Measurements from ENCODE around the gene CTIF.

DNA sequence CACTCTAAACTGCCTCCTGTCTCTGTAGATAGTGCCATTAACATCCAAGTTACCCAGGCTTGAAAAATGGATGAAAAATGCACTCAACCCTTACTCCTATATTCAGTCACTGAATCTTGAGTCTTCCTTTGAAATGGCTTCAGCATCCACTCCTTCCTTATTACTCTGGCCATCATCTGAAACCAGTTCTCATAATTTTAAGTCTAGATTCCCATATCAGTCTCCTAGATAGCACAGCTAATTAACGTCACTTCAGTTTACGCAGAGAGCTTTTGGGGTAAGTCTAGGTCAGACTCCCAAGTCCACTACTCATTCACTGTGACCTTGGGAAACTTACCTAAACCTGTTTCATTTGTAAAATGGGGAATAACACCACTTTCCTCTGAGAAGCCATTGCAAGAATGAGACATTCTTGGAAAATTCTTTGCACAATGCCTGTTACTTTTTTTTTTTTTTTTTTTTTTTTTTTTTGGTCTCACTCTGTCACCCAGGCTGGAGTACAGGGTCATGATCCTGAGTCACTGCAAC is 49.1 kb upstream of the ST8SIA5 start:
- PRO-cap = no peak

- PRO-cap = no peak
Observed at GRCh38 chr18:47033379-47033760, 2.1 kb downstream of the ELOA2 start.

- PRO-cap = no peak
Observed at GRCh38 chr18:47101626-47102347, 48.5 kb downstream of the HDHD2 start.

GRCh38 chr18:47151959-47152372 is 1.7 kb upstream of the HDHD2 start:
- PRO-cap = no peak

DNA sequence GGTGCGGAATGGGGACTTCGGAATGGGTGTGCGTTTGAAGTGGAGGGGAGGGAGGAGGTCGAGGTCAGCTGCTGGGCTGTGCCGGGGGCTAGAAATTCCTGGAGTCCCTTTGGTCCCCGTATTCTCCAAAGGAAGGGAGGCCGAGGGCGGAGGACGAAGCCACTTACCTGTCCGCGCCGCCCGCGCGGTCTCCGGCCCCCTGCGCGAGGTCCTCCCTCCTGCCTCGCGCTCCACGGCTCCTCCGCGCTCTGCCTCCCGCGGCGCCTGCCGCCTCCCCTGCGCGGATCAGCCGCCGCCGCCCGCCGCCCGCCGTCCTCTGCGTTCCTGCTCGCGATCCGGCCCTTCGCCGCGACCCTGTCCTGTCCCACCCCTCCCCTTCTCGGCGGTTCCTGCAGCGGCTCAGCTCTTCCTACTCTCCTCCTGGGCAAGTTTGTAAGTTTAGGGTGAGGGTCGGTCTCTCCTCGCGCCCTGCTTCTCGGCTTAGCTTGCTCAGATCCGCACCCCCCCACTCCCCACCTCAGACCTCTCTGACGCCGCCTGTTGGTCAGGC is 9.5 kb upstream of the SKOR2 start:
- PRO-cap = no peak

- PRO-cap = no peak
Observed at GRCh38 chr18:48133805-48134028, 203.3 kb upstream of the SMAD2 start.

DNA sequence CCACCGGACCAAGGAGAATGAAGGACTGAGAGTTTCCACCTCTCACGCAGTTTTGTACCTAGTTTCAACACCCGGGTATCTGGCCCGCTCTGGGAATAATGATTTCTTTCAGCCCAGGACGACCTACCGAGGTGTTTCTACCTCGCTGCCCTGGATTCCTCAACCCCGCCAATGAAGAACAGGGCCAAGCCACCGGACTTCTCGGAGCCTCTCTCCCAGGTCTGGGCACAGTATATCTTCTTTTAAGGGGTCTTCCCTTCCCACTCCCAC is 1.5 kb downstream of the ZBTB7C start:
- PRO-cap = no peak

DNA sequence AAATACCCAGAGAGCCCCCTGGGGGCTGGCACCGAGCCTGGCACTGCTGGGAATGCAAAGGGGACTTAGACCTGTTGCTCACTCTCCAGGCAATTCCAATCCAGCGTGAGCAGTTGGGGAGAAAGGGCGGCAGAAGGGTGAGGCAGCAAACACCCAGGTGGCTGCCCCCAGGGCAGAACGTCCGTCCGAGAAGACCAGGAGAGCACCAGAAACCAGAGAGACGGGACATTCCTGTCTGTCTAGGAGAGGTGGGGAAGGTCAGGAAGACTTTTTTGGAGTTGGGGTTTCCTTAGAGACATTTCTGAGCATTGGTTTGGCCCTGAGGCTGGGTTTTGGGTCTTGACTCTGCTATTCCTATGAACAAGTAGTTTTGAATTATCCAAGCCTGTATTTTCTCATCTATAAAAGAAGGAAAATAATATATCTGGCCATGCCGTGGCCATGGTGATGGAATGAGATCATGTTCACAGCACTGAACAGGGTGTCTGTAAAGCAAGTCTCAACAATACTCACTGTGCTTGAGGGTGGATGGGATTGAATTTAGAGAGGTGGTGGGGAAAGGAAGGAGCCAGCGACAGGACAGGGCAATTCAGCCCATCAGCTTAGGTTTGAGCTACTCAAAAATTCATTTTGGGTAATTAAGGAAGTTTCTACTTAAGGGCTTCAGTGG is 44.4 kb upstream of the ZBTB7C start:
- PRO-cap = no peak

GRCh38 chr18:48538814-48539414 is at the start of gene CTIF:
Gene CTIF (plus strand): TSS chr18:48539031.
- PRO-cap = bidirectional peak, plus-strand start at chr18:48539154, minus-strand start at chr18:48538929

GRCh38 chr18:48553125-48553745 is 14.4 kb downstream of the CTIF start:
- PRO-cap = no peak

DNA sequence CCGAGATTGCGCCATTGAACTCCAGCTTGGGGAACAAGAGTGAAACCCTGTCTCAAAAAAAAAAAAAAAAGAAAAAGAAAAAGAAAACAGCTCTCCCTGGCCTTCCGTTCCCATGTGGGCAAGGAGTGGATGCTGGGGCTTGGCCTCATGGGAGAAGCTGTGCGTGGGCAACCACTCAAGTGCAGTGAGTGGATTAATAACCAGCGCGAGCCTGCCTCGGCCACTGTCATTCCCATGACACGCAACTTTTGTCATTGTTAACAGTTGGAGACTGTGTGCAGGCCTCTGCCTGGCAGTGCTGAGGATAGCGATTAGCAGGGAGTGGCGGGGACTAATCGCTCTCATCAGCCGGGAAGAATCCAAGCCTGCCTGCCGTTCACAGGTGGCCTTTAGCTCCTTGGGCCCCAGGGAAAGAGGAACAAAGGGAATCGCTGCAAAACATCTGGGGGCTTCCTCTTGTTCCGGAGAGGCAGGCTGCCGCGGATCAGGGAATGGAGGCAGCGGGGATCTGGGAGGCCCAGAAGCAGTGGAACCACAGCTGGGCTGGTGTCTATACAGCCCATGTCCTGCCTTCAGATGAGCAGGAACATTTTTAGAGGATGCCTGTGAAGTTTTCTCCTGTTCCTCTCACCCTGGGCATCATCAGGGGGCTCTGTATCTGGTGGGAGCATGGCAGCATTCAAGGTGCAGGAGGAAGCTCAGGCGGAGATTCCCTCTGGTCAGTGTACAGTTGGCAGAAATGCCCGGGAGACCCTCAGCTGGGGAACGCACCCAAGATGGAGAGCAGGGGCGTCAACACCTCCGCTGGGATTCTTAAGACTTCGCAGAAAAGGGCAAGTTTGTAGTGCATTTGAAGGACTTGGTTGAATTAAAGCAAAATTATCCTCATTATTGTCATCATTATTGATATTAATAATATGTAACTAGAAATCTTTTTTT is 53.9 kb downstream of the CTIF start:
- PRO-cap = no peak

DNA sequence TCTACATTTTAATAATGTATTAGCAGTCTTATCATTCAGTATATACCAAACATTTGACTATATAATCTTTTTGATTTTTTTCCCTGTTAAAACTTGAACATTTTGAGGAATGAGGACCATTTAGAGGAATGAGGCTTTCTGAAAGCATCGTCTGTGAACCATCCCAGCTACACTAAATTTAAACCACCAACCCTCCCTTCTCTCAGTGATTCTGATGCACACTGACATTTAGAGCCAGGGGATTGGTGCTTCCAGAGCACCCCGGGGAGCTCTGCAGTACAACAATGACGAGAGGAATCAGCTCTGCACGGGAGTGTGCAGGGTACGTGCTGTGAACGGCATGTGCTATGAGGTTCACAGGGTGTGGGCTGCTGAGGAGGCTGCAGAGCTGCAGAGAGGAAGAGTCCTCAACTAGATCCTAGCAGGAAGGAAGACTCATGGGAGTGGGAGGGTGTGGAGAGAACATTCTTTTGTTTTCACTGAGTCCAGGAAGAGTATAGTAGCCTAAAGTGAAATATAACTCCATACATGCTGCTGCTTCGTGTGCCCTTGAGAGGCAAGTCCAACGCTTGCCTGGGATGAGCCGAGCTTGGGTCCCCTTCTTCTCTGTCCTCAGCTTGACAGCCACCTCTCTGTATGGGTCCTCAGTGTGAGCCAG is 118.6 kb downstream of the CTIF start:
- PRO-cap = no peak

GRCh38 chr18:48798706-48799435 is 151.9 kb downstream of the SMAD7 start:
- PRO-cap = no peak

DNA sequence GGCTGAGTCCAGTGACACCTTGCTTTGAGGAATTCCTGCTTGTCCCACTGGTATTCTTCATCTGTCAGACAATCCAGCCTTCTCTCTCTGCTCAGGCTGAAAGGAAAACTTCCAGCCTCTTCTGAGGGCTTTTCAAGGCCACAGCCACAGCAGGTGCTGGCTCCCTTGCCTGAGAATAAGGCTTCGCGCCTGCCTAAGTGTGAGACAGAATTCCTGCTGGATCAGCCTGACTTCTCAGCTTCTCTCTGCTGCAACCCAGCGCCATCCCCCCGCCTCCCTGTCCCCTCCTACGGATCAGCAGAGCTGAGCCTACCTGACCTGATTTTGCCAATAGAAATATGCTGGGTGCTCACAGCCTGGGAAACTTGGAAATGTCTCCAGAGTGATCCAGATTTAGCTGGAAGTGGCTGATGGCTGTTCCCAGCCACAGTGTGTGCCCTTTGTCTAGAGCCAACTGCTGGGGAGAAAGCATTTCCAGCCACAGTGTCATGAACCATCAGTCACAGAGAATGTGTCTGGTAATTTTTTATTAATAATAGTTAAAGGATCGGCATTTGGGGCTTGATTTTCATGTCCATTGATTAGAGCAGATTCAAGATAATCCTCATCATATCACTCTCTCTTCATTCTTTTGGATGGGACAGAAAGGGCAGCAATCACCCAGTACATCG is 147.8 kb downstream of the SMAD7 start:
- PRO-cap = bidirectional peak, plus-strand start at position 447 of the sequence, minus-strand start at position 279 of the sequence

GRCh38 chr18:48818823-48819897 is 131.6 kb downstream of the SMAD7 start:
- PRO-cap = no peak

GRCh38 chr18:48859639-48860784 is 90.8 kb downstream of the SMAD7 start:
- PRO-cap = no peak

- PRO-cap = unidirectional peak, plus-strand start at chr18:48902208
Observed at GRCh38 chr18:48901768-48902474, 48.8 kb downstream of the SMAD7 start.

DNA sequence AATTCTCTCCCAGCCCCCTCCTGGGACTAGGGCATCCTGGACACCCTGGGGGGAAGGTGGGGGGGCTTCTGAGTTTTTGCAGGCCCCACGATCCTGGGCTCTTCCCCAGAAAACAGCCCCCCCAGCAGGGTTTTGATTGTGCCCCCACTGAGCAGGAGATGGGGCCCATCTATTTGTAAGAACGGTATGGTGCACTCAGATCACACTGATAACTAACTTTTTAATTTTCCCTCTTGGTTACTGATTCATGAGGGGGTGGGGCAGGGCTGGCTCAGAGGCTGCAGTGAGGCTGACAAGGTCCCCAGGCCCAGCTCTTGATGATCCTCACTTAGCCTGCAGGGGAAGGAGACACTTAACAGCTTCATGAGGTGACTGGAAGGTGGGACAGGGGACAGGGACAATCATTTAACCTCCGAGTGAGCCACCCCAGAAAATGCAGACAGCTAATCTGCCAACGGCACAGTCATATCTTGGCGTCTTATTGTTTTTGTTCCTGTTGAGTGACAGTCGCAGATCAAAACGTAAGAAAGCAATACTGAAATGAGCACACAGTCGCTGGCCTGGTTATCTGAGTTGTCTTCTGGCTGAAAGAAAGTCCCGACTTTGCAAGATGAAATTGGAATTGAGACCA is 18.8 kb downstream of the SMAD7 start:
- PRO-cap = no peak

GRCh38 chr18:48947007-48947435 is 3.7 kb downstream of the SMAD7 start:
- PRO-cap = no peak

- PRO-cap = no peak
Observed at GRCh38 chr18:48950759-48950951, 110 bp downstream of the SMAD7 start.